Panc1 (cell line): Measurements from ENCODE around the gene KCNE2.

GRCh38 chr21:33402124-33403179 is 761 bp upstream of the IFNGR2 start:
- RRBS, 2 experiments: 12 to 41% methylated on average over 3 to 5 of the region's 51 CpGs

DNA sequence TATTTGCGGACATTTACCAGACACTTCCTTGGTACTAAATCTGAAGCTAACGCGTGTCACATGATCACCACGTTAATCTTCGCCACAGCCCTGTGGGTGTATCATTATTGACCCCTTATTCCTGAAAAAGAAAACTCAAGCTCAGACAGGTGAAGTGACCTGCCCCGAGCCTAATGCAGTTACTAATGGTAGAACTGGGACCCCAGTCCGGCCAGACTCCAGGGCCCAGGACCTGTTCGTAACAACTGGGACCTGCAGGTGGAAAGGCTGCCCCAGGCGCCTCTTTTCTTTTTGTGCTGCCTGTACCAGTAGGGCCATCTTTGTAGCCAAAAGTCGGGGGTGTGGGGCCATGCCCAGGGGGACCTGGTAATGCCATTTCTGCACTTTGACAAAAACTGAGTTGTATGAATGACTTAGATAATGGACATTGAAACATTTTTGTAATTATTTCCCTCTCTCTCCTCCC is 11.2 kb downstream of the IFNGR2 start:
- RRBS, 2 experiments: no CpG with 5 or more reads among the region's 10 CpGs

GRCh38 chr21:33421341-33421832 is 18.2 kb downstream of the IFNGR2 start:
- RRBS, 2 experiments: no CpG with 5 or more reads among the region's 11 CpGs

GRCh38 chr21:33434594-33435373 is 31.6 kb downstream of the IFNGR2 start:
- RRBS, 2 experiments: no CpG with 5 or more reads among the region's 5 CpGs

DNA sequence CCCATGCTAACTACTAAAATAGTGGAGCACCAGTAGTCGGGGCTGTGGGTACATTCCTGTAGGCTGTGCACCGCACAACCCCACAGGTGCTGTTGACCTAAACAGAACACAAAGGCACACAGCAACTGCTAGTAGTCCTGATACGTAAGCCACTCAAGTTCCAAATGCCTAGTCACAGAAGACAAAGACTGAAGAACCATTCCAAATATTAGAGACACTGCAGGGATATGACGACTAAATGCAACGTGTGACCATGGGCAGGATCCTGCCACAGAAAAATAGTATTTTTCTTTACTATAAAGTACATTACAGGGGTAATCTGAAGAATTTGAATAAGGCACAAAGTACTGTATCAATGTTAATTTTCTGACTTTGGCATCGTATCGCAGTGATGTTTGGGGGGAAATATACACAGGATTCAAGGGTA is 36.4 kb downstream of the TMEM50B start:
- RRBS, 2 experiments: no CpG with 5 or more reads among the region's 7 CpGs

DNA sequence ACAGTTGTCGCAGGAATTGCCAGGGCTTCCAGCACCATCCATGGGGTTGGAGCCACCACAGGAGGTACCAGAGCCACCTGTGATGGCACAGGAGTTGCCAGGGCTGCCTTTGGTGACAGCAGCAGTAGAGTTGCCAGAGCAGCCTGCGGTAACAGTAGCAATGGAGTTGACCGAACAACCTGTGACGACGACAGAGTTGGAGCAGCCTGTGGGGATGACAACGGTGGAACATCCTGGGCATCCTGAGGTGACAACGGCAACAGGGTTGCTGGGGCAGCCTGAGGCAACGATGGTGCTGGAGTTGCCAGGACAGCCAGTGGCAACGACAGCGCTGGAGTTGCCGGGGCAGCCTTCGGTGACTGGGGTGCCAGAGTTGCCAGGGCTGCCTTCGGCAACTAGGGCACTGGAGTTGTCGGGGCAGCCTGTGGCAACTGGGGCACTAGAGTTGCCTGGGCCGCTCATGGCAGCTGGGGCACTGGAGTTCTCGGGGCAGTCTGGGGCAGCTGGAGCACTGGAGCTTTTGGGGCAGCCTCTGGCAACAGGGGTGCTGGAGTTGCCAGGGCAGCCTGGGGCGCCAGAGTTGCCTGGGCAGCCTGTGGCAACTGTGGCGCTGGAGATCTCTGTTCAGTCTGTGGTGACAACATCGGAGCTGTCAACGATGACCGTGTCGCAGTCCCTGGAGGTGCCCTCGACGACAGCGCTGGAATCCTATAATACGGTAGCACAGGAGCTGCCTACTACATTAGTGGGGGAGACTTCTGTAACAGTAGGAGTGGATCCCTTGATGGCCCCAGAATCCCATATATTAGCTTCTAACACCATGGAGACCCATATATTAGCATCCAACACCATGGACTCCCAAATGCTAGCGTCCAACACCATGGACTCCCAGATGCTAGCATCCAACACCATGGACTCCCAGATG is 8.0 kb downstream of the SON start:
- RRBS, 2 experiments: no CpG with 5 or more reads among the region's 27 CpGs

GRCh38 chr21:33572163-33573430 is 15.9 kb downstream of the DONSON start:
- RRBS, 2 experiments: no CpG with 5 or more reads among the region's 8 CpGs

GRCh38 chr21:33940649-33941476 is 25.3 kb upstream of the ATP5PO start:
- RRBS, 2 experiments: no CpG with 5 or more reads among the region's 12 CpGs

DNA sequence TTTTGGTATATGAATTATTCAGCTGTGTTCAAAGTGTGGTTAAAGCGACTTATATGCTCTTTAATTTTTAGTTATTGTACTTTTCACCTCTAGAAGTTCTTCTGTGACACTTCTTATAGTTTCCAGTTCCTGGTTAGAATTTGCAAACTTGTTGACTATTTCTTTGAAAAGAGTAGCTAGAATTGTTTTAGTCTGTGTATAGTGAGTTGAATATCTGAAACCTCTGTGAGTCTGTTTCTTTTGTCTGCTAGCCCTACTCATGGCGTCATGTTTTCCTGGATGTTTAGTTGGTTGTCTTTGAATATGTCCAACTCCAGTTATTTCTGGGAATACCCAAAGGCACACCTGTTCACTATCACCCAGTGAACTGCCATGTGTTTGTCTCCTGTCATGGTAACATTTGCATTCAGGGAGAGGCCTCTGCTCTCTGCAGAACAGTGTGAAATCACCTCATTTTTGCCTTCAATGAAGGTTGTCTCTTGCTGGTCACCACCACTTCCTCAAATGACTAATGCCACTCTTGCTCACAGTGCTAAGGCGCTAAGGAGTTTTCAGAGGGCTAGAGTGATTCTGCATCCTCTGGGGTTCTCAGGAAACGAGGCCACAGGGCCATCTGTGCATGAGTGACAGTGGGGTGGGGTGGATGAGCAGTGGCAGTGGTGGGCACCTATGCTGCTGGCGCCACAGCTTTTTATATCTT is 59.8 kb upstream of the ATP5PO start:
- RRBS, 2 experiments: no CpG with 5 or more reads among the region's 5 CpGs

DNA sequence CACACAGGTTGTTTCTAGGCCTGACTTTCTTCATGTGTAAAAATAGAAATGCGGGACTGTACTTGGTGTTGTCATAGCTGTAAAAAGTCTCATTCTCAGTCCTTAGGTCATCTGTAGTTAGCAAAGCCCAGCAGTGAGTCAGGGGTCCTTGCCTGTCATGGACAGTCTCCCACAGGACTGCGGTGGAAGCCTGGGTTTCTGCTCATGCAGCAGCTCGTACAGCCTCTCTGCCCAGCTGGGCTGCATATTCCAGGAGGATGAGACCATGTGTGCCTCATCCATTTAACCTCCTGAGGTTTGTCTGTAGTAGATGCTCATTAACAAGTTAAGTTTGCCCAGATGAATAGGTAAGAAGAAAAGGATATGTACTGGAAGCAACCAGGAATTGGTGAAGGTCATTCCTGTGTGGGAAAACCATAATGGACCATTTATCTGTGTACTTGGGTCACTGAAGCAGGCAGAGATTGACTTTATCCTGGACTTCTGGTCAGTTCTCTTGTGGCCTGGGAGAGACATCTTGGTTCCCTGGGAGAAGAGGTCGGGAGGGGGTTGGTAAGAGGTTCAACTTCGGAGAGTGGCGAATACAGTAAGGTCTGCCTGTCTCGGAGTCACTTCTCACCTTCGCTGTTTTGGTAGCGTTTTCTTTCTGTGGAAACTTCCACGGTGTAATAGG is 58.4 kb downstream of the MRPS6 start:
- RRBS, 2 experiments: no CpG with 5 or more reads among the region's 10 CpGs

DNA sequence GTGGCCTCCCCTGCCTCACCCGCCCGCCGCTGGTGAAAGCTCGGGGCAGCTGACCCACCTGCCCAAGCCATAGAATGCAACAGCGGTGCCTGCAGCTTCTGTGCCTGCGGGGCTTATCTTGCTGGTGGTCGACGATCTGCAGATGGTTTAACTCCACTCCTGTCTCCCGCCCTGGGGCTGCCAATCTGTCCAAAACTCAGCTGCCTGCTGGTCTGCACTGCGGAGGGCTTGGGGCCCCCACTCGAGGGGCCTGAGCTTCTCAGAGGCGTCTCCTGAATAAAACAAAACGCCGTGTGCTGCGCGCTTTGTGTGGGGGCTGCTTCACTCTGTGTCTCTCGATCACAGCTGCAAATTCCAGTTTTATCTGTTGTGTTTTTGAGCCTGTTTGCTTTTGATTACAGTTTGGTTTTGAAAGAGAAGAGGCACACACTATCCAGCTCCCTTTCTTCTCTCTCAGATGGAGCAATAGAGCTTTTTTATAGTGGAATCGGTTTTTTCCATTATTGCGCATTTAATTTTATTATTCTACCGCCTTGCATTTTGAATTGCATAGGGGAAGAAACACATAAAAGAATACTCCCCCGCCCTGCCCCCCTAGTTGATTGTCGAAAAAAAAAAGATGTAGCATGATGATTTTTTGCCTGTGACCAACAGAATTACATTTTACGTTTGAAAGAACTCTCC is 86.1 kb downstream of the MRPS6 start:
- RRBS, 2 experiments: no CpG with 5 or more reads among the region's 23 CpGs

GRCh38 chr21:34363763-34364120 is at the start of gene KCNE2:
KCNE2 (plus strand) TSS chr21:34364006.
- RRBS, 2 experiments: no CpG with 5 or more reads among the region's 3 CpGs

- RRBS, 2 experiments: no CpG with 5 or more reads among the region's 5 CpGs
Measured at GRCh38 chr21:34511218-34511525, 838 bp downstream of the KCNE1 start.

DNA sequence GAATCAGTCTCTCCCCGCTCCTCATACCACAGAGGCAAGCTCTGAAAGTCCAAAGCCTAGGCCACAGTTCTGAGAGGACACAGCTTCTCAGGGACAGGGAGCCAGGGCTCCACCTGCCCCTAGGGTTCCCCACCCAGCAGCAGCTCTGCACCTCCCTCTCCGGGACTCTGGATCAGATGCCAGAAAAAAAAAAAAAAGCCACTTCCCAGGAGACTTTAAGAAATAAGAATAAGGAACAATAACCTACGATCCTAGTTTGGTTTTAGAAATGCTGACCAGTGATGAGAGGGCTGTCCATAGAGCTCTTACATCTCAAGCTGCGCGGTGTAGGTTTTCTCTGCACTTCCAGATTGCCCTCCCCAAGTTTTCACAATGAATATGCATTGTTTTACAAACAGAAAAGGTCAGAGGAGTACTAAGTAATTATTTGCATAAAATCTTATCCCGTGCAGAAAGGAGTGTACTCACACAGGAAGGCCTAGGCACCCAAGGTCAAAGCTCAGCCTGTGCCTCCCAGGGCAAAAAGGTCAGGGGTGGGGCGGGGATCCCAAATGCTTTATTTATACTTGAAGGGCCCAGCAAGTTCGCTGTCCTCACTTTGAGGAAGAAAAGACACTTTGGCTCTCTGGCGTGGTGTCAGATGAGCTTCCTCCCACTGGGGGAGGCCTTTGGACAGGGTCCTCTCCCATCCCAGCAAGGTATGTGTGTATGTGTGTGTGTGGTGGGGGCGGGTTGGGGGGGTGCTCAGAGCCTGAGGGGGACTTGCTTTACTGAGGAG is 10.2 kb upstream of the KCNE1 start:
- RRBS, 2 experiments: no CpG with 5 or more reads among the region's 10 CpGs

DNA sequence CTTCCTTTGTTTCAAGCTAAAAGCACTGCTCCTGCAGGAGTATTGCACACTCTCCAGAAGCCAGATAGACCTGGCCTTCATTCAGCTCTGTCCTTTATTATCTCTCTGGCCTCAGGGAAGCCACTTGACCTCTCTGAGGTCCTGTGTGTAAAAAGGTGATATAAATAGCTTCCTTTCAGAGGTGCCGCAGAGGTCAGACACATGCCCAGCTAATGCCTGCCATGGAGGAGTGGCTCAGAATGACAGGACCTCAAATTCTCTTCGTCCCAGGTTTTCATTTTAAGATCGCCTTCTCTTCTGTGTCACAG is 5.4 kb upstream of the RCAN1 start:
- RRBS, 2 experiments: no CpG with 5 or more reads among the region's 3 CpGs

DNA sequence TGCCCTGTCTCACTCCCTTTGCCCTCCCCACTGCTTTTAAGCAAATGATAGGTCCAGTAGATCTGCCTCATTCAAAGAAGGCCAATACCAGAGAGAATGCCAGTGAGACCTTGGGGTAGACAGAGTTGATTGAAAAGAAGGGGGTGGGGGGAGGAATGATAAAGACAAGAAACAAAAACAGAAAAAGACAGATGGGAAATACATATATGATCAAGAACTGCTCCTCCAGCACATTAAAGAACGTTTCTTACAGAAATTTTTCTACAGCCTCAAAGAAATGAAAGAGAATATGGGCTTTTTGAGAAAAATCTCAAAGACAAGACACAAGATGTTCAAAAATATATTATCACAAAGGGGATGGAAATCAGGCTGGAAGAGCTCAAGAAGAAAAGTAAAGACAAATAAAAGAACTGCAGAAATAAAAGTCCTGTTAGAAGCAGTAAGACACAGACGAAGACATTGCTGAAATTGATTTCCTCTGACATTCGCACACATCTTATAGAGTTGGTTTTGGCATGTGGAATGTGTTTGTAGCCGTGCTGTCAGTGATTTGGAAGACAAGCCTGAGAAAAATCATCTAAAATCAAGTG is 44.3 kb downstream of the CLIC6 start:
- RRBS, 2 experiments: no CpG with 5 or more reads among the region's 4 CpGs

- RRBS, 2 experiments: no CpG with 5 or more reads among the region's 6 CpGs
Measured at GRCh38 chr21:34726504-34727109, 57.8 kb downstream of the CLIC6 start.

DNA sequence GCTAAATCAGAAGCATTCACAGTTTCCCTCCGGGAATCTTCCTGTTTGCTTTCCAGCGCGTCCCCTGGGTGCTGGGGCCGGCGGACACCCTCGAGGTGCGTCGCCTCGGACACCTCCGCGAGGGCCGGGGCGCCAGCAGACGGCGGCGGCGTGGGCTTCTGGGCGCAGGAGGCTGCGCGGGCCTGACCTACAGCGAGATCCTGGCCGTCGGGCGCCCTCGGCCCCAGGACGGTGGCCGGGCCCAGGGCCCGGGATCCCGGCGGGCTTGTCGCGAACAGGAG is 122.9 kb downstream of the CLIC6 start:
- RRBS, 2 experiments: 96 to 97% methylated on average over 16 to 27 of the region's 32 CpGs

DNA sequence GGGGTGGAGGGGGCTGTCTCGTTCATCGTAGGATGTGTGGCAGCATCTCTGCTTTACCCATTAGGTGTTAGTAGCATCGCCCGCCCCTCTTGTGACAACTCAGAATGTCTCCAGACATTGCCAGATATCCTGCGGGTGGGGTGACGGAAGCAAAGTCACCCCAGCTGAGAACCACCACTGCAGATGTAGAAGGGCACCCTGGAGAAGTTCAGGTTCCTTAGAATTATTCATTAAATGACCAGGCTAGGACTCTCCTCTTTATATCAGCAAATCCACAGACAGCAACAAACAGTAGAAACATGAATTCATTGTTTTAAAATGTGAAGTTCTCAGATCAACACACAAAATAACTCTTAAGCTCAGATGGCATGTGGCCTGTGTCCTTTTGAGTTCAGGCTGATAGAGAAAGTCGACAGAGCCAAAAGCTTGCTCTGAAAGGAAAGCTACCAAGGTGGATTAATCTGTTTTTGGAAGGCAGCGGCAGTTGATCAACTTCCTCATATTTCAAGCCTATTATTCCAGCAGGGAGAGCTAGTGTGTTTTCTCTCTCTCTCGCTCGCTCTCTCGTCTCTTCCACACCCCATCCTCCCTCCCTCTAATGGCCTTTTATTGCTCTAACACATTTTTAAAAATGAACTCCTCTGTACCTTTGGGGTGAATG is 126.1 kb downstream of the CLIC6 start:
- RRBS, 2 experiments: no CpG with 5 or more reads among the region's 11 CpGs

GRCh38 chr21:34811122-34812165 is 142.7 kb downstream of the CLIC6 start:
- RRBS, 2 experiments: no CpG with 5 or more reads among the region's 10 CpGs